OCI-LY7 (cell line): ENCODE results near the genes CCNI2, SHROOM1 and HSPA4.

DNA sequence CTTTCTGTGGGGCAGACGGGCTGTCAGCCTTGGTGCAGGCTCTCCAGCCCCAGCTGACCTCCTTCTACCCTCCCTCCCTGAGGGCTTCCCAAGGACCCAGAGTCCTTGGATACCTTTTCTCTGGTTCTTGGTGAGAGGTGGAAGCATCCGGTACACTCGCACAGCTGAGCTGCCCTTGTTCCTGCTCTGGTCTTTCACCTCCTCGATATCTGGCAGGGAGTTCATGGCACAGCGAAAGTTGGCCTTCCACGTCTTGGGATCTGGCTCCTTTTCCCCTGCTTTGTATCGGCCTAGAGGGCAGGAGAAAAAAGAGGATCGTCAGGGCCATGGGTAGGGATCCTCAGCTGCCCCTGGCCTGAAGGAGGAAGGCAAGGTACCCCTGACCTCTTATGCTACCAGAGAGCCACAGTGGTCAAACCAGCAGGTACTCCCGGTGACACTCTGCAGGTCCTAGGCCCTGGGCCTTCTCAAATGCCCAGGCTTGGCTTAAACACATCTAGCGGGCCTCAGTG, 3.7 kb downstream of the IRF1 start:
- PRO-cap: no peak
- RAMPAGE, long total RNA: no peak

GRCh38 chr5:132490884-132491304, 321 bp upstream of the IRF1 start:
- PRO-cap: bidirectional peak, plus-strand start at chr5:132491020, minus-strand start at chr5:132490773
- RAMPAGE, long total RNA: no peak

DNA sequence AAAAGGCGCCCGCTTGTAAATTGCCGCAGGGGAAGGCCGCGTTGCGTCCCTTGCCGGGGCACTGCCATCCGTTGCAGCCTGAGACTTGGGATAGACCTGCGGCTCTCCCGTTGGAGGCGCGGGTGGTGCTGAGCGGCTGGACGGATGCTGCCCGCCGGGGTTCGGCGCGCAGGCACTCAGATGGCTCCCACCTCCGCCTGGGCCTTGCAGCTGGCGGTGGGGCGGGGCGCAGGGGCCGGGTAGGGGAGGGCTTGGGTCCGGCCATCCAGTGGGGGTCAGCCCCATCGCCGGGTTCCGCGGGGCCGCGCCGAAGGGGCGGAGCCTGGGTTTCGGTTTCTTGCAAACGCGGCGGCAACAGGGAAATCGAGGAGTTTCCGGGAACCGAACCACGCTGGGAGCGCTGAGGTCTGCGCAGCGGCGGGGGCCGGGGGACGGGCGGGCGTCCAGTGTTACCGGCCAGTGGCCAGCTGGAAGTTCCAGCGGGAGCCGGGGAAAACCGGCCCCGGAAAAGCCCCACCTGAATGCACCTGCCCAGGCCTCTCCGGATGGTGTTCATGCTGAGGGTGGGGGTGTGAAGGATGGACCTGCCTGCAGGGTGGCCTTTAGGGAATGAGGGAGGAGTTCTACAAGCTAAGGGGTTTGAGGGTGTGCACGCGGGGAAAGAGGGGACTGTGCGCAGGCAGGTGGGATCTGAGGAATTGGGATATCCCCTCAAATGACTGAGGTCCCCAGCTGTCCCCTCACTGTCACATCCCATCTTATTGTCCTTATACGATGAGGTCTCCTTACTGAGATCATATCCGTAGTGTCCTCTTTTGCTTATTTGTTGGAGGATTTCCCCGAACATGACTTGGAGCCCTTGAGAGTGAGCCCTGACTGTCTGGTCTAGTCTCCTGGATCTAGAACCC, 6.4 kb upstream of the IRF1 start:
- PRO-cap: bidirectional peak, plus-strand start at position 126 of the sequence, minus-strand start outside the sequence; bidirectional peak, plus-strand start at position 366 of the sequence, minus-strand start at position 178 of the sequence
- RAMPAGE, long total RNA: no peak

GRCh38 chr5:132502934-132503559, 12.5 kb upstream of the IRF1 start:
- PRO-cap: no peak
- RAMPAGE, long total RNA: no peak

GRCh38 chr5:132562345-132563168, 5.8 kb downstream of the RAD50 start:
- PRO-cap: no peak
- RAMPAGE, long total RNA: no peak

DNA sequence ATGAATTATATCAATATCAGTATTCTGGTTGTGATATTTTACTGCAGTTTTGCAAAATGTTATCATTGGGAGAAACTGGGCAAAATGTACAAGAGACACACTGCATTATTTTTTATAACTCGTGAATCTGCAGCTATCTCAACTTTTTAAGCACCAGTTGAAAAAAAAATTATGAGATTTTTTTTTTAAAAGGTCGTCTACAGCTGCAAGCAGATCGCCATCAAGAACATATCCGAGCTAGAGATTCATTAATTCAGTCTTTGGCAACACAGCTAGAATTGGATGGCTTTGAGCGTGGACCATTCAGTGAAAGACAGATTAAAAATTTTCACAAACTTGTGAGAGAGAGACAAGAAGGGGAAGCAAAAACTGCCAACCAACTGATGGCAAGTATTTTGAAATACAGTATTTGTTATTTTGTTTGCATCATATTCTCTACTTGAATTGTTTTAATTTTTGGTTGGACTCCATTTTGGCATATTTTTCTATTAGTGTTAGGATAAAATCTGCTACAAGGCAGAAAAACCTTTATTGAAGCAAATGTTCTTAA, 31.8 kb downstream of the RAD50 start:
- PRO-cap: no peak
- RAMPAGE, long total RNA: no peak

DNA sequence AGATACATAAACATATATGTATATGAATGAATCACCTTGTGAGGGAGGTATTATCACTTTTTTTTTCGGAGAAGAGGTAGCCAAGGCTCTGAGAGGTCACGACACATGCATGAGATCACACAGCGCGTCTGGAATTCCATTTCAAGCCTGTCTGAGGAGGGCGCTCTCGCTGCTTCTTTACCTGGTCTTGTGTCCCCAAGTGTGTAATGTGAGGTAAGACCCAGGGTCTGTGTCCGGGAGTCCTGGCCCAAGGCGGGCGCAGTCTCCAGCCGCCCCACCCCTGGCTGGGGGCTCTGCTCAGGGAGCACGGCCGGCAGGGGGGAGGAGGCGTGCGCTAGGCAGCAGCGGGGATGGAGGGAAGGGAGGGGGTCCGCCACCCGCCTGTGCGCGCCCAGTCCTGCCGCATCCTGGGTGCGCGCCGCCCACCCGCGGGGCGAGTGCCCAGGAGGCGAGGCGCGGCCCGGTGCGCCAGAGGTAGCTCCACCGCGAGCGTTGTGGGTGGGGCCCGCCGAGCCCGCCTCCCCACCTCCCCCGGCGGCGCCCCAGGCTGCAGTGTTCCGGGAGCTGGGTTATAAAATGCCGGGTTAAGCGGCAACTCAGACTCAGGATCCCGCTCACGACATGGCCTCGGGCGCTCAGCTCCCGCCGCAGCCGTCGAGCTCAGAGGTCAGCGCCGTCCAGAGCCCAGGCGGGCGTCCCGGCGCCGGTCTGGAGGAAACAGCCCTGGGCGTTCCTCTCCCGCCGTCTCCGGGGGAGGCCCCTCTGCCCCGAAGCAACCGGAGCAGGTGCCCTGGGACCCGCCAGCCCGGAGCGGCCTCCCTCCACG, at the start of gene CCNI2:
Gene CCNI2, plus strand, starts transcription at position 552 of the 826 bp plus-strand sequence.
- PRO-cap: no peak
- RAMPAGE, long total RNA: no peak

- PRO-cap: no peak
- RAMPAGE, long total RNA: no peak
Observed at GRCh38 chr5:132819355-132819946, 6.3 kb downstream of the SOWAHA start.

DNA sequence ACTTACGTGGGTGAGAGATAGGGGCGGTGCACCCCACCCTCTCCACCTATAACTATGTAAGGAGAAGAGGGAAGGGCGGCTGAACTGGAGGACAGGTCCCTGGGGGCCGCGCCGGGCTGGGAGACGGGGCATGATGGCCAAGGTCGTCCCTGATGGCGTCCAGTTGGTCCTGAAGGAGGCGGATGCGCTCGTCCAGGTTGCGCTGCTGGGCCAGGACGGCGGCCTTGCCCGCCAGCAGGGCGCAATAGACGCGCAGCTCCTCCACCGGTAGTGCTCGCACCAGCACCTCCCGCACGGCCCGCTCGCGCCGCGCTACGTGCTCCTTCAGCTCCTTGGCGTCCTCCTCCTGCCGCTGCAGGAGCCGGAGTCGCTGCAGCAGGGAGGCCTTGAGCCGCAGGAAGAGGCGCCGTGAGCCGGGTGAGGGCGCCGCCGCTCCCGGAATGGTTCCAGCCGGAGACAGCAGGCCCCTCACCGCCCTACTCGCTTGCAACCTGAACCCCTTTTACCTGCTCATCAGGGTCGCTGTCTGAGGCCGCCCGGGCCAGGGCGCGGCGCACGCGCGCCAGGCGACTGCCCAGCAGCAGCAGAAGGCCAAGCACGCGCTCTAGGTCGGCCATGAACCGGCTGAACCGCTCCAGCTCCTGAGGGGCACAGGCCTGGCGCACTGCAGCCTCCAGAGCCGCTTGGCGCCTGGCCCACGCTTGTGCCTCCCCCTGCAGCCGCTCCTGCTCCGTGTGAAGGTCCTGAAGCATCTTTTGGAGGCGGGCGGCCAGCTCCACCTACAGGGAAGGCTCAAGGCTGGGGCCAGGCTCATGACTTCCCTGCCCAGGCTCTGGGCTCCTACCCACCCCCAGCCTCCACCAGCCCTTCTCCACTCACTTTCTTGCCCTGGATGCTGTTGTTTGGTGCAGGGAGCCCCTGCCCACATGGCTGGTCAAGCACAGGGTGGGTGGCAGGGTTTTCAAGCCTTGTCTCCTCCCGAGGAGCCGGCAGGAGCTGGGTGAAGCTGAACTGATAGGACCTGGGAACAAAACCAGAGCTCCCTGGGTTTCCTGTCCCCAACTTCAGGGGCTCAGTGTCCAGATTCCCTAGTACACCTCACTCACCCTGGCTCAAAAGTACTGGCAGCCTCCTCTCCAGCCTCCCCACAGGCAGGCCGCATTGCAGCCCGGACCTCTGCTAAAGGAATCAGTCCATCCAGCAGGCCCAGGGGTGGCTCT, 7.3 kb downstream of the SHROOM1 start:
- PRO-cap: no peak
- RAMPAGE, long total RNA: no peak

DNA sequence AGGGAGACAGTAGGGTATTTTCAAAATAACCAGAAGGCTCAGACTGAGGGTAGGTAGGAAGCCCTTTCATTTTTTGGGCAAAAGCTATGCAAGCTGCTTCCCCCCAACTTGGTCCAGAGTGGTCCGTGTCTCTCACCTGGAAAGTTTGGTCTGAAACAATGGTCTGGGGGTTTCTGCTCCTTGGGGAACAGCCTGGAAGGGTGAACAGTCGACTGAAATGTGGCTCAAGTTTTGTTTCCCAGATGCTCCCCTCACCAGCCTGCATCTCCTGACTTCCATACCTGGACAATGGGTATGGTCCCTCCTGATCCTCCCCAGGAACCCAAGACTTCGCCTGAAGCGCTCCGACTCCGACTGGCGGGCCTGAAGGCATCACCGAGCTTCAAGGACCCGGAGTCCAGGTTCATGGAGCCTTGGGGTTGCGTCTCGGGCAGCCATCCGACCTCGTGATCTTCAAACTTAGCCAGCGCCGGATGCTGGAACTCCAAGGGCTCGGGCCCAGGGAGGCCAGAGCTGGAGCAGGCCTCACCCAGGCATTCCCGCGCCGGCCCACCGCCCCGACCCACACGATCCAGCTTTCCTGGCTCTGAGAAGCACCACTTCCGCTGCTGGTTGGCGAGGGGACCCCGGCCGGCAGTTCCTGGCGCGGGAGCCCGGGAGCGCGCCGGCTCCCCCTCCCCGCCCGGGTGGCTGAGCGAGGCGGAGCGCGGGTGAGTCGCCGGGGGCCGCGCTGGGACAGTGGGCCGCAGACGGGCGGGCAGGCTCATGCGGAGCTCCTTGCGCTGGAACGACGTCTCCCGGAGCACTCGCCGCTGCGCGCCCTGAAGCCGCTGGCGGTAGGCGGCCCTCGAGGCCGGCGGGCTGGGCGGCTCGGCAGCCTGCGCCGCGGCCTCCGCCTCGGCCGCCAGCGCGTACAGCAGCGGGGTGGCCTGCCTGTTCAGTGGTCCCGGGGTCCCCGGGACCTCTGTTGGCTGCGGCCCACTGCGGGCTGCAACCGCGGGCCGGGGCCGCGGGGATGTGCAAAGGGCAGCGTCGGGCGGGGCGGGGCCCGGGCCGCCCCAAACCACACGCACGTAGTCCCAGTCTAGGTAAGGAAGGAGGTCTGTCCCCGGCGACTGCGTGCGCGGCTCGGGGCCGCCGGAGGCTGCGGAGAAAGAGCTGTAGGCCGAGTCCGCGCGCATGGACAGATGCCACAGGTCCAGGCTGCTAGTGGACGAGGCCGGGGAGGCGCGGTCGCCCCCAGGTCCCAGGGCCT, 5.1 kb downstream of the SHROOM1 start:
- PRO-cap: no peak
- RAMPAGE, long total RNA: no peak

DNA sequence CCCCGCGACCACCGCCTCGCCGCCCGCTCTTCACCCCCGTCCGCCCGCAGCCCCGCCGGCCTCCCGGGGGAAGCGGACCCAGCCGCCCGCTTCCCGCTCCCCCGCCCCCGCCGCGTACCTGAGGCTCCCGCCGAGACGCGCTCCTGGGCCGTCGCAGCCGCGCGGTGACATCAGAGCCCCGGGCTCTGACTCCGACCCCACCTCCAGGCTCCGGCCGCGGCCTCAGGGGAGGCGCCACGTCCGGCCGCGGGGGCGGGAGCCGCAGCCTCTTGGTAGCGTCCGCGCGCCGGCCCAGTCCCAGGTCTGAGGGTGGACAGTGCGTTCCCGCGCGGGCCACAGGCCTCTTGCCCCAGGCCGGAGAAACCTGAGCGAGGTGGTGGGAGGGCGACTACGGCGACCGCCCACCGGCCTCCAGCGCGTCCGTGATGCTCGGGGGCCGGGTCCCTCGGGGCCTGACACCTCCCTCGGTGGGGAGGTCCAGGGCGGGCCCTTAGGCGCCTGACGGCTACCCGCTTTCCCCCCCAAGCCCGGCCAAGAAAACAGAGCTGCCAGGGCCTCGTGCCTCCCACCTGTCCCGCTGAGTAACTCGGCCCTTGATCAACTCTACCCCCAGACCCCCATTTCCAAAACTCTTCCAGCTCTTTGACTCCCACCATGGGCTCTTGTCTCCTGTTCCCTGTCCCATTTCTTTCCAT, at the start of gene SHROOM1:
Gene SHROOM1, minus strand, starts transcription at position 172 of the 695 bp plus-strand sequence.
- PRO-cap: bidirectional peak, plus-strand start at position 300 of the sequence, minus-strand start at position 92 of the sequence
- RAMPAGE, long total RNA: no peak

GRCh38 chr5:132841530-132842009, 11.1 kb upstream of the SHROOM1 start:
- PRO-cap: no peak
- RAMPAGE, long total RNA: no peak

GRCh38 chr5:132871332-132872527, 1.7 kb upstream of the LEAP2 start:
- PRO-cap: no peak
- RAMPAGE, long total RNA: no peak

DNA sequence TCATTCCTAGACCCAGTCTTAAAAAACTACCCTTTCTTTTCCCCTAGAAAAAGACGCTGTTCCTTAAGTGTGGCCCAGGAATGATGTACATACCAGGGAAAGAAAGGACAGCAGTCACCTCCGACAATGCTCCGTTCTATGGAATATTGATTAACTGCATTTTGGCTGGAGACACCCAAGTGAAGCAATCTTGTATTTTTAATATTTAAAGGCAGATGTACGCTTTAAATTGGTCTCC, 814 bp downstream of the LEAP2 start:
- PRO-cap: no peak
- RAMPAGE, long total RNA: no peak

DNA sequence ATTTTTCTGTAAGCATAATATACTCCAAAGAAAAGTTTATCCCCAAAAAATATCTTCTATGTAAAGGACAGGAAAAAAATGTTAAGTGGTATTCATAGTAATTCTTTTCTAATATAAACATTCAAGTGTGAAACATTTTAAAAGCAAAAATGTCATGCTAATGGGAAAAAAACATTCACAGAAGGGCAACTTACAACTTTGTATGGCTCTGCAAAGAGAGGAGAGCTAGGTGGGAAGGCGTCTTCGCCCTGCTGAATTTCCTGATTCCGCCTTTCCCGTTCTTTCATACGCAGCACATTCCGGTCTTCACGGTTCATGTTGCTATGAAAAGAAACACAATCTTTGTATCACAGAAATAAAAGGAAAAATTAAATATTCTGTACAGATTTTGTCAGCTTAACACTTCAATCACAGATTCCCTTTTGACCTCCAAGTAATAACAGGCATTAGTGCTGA, 26.5 kb downstream of the AFF4 start:
- PRO-cap: no peak
- RAMPAGE, long total RNA: no peak

DNA sequence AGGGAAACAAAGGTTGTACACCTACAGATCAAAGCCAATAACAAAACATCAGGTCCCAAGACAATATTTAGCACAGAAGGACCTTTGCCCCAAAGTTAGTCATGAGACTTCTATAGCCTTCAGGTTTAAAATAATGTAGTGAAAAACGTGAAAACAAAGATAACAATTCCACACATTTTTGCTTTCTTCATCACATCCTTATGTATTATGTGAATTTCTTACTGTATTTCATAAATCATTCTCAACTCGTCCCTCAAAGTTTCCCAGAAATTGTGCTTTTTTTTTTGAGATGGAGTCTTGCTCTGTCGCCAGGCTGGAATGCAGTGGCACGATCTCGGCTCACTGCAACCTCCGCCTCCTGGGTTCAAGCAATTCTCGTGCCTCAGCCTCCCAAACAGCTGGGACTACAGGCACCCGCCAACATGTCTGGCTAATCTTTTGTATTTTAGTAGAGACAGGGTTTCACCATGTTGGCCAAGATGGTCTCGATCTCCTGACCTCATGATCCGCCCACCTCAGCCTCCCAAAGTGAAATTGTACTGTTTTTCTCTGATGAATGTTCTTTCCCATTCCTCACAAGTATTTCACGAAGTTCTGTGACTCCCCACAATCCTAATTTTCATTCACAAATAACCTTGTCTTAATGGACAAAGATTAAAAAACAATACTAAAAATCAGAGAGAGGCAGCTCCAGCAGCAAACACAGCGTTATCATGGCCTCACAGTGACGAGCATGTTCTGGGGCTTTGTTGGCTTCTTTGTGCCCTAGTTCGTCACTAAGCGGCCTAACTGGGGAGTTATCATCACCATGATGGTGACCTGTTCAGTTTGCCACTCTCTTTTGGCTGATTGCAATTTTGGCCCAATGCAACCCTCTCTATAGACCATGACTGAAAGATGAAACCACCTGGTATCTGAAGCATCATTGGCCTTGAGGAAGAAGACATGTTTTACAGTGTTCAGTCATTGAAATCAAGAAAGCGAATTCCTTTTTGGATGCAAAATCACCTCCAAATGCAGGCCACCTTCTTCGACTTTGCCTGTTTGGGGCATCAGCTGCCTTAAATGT, 15.3 kb downstream of the AFF4 start:
- PRO-cap: no peak
- RAMPAGE, long total RNA: no peak

- PRO-cap: no peak
- RAMPAGE, long total RNA: no peak
Observed at GRCh38 chr5:132951086-132951578, 12.3 kb downstream of the AFF4 start.

- PRO-cap: no peak
- RAMPAGE, long total RNA: no peak
Observed at GRCh38 chr5:133049440-133050146, 2.2 kb upstream of the HSPA4 start.

- PRO-cap: bidirectional peak, plus-strand start at chr5:133052049, minus-strand start at chr5:133051861
- RAMPAGE, long total RNA: start-site peak on the minus strand at chr5:133051858-133051904, 56 and 10 reads in 2 replicates; start-site peak on the plus strand at chr5:133051995-133052099, 9,013 and 2,582 reads in 2 replicates
Observed at GRCh38 chr5:133051524-133052534, at the start of gene HSPA4. Gene HSPA4, plus strand, starts transcription at chr5:133052013.

- PRO-cap: no peak
- RAMPAGE, long total RNA: no peak
Observed at GRCh38 chr5:133106462-133107523, 55.0 kb downstream of the HSPA4 start.